ENCODE measurements around the gene ATP5F1D.

- PRO-cap = no peak
These were observed 3.7 kb upstream of the WDR18 start for GRCh38 chr19:980406-980945.

DNA sequence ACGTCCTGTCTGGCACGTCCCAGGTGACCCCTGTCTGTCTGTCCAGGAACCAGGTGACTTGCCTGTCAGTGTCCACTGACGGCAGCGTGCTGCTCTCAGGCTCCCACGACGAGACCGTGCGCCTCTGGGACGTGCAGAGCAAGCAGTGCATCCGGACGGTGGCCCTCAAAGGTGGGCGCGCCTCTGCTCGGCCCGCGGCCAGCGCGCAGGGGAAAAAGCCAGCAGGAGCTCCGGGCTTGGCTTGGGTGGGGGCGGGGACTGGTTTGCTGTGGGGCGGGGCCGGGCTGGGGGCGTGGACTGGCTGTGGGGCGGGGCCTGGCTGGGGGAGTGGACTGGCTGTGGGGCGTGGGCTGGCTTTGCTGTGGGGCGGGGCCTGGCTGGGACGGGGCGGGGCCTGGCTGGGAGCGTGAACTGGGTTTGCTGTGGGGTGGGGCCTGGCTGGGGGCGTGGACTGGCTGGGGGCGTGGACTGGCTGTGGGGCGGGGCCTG is 7.1 kb downstream of the WDR18 start:
- PRO-cap = no peak

- PRO-cap = no peak
These were observed 9.6 kb downstream of the GRIN3B start for GRCh38 chr19:1009443-1010514.

GRCh38 chr19:1016389-1017038 is 4.4 kb downstream of the TMEM259 start:
- PRO-cap = no peak

DNA sequence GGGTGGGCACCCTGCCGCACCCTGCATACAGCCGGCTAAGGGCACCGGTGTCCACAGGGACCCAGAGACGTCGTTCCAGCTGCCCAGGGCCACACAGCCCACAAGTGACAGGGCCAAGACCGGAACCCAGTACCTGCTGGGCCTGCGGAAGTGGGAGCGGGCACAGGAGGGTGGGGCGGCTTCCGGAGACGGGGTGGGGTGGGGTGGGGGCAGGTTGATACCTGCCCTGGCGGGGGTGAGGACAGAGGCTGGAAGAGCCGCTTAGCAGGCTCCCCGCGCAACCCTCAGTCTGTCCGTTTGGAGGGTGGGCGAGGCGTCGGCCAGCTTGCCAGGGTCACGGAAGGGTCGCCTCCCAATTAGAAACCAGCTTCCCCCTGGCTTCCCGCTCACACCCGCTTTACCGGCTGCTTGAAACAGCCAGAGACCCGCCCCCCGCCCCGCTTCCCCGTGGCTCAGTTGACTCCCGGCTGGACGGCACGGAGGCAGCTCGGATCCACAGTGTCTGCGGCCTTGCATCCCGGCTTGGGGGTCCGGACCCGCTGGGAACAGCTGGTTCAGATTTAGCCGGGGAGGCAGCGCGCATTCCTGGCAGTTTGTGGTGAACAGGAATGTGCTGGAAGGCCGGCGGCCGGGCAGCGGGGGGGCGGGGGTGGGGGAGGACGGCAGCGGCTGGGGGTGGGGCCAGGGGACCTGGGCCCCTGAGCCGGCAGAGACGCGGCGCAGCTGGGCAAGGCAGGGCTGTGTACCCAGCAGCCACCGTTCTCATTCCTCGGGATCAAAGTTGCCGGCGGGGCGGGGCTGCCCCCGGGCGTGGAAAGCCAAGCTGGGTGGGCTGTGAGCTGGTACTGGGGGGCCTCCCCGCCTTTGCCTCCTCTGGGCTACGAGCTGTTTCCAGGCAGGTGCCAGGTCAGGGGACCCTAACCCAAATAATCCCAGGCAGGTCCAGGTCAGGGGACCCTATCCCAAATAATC is 1.9 kb downstream of the CNN2 start:
- PRO-cap = bidirectional peak, plus-strand start at position 229 of the sequence, minus-strand start at position 102 of the sequence; bidirectional peak, plus-strand start at position 709 of the sequence, minus-strand start at position 504 of the sequence

GRCh38 chr19:1035153-1035601 is 4.7 kb upstream of the ABCA7 start:
- PRO-cap = no peak

DNA sequence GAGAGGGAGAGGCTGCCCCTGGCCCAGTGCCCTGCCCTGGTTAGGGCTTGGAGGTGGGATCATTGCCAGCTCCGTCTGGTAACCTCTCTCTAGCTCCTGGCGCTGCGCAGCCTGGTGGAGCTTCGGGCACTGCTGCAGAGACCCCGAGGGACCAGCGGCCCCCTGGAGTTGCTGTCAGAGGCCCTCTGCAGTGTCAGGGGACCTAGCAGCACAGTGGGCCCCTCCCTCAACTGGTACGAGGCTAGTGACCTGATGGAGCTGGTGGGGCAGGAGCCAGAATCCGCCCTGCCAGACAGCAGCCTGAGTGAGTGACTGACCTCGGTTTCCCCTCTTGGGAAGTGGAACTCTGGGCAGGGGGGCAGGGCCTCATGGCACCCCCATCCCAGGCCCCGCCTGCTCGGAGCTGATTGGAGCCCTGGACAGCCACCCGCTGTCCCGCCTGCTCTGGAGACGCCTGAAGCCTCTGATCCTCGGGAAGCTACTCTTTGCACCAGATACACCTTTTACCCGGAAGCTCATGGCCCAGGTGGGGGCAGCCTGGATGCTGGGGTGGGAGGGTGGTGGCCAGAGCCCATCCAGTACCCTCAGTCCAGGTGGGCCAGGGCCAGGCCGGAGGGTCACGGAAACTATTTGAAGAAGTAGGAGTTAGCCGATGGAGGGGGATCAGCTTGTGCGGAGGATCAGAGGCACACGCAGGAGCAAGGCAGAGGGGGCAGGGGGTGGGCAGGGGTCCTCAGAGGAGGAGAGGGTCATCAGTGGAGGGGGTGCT is 3.2 kb downstream of the ABCA7 start:
- PRO-cap = unidirectional peak, minus-strand start at position 340 of the sequence

DNA sequence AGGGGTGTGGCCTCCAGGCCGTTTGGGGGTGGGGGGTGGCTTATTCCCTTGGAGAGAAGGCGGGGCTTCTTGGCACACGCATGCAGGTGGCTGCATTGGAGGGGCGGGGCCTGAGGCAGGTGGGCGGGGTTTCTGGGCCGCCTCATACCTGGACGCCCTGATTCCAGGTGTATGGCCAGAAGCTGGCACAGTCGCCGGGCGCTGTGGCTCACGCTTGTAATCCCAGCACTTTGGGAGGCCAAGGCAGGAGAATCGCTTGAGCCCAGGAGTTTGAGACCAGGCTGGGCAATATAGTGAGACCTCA is 7.8 kb downstream of the ABCA7 start:
- PRO-cap = no peak

- PRO-cap = no peak
These were observed 12.4 kb downstream of the ABCA7 start for GRCh38 chr19:1052301-1052707.

- PRO-cap = no peak
These were observed 1.2 kb upstream of the ARHGAP45 start for GRCh38 chr19:1065340-1066584.

DNA sequence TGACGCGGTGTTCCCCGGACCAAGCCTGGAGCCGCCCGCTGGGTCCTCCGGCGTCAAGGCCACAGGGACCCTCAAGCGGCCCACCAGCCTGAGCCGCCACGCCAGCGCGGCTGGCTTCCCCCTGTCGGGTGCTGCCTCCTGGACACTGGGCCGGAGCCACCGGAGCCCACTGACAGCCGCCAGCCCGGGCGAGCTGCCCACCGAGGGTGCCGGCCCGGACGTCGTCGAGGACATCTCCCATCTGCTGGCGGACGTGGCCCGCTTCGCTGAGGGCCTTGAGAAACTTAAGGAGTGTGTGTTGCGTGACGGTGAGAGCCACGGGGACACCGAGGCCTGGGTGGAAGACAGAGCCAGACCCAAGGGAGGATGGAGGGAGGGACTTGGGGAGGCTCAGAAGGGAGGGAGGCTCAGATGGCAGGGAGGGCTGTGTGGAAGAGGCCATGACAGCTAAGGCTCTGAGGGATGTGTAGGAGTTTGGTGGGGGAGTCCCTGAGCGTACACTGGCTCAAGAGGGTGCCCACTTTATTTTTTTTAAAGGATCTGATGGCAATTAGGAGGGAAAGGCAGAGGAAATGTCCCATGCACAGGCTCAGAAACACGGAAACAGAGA is 1.6 kb downstream of the ARHGAP45 start:
- PRO-cap = no peak

DNA sequence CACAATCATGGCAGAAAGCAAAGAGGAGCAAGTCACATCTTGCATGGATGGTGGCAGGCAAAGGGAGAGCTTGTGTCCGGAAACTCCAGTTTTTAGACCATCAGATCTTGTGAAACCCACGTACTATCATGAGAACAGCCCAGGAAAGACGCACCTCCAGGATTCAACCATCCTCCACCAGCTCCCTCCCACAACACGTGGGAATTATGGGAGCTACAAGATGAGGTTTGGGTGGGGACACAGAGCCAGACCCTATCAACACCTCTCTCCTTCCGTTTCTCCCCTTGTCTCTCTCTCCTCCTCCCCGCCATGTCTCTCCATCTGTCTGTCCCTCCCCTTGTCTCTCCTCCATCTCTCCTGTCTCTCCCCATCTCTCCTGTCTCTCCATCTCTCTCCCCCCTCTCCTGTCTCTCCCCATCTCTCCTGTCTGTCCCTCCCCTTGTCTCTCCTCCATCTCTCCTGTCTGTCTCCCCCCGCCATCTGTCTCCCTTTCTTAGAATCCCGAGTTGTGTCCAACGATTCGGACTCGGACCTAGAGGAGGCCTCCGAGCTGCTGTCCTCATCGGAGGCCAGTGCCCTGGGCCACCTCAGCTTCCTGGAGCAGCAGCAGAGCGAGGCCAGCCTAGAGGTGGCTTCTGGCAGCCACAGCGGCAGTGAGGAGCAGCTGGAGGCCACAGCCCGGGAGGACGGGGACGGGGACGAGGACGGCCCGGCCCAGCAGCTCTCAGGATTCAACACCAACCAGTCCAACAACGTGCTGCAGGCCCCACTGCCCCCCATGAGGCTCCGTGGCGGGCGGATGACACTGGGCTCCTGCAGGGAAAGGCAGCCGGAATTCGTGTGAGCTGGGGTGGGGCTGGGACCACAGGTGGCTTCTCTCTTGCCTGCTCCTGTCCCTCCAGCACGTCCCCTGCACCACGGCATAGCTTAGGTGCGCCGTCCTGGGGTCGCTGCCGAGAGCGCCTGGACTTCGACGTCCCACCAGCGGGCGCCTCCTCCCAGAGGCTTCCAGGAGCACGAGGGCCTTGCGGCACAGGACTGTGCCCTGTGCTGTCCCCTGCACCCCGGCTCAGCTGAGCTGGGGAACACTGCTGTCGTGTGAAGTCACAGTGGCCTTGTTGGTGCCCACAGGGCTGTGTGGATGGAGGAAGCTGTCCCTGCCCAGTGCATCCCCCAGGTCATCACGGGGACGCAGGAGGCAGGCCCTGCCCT is 9.6 kb downstream of the POLR2E start:
- PRO-cap = unidirectional peak, minus-strand start at position 726 of the sequence

DNA sequence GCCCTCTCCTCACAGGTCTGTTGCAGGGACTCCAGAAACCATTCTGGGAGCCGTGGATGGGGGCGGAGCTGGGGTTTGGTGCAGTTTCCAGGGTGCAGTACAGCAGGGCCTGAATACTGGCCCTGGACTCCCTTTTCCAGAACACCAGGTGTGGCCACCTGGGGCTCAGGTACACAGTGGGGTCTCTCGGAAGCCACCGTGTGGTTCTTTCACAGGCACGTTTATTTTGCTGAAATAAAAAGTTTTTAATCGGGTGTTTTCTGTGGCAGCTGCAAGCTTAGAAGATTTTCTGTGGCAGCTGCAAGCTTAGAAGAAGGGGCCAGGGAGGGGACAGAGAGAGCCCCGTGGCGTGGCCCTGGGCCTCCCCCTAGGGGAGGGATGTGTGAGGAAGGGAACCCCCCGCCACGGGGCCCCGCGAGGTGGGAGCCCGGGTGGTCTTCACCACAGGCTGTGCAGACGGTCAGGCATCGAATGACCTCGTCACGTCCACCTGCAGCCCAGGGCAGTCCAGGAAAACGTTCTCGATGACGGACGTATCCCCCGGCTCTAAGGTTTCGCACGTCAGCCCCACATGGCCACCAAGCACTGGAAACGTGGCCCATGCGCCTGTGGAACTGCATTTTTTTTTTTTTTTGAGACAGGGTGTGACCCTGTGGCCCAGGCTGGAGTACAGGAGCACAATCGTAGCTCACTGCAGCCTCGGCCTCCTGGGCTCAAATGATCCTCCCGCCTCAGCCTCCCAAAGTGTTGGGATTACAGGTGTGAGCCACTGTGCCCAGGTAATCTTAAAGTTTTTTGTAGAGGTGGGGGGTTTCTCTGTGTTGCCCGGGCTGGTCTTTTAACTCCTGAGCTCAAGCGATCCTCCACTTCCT is 8.6 kb downstream of the POLR2E start:
- PRO-cap = no peak

DNA sequence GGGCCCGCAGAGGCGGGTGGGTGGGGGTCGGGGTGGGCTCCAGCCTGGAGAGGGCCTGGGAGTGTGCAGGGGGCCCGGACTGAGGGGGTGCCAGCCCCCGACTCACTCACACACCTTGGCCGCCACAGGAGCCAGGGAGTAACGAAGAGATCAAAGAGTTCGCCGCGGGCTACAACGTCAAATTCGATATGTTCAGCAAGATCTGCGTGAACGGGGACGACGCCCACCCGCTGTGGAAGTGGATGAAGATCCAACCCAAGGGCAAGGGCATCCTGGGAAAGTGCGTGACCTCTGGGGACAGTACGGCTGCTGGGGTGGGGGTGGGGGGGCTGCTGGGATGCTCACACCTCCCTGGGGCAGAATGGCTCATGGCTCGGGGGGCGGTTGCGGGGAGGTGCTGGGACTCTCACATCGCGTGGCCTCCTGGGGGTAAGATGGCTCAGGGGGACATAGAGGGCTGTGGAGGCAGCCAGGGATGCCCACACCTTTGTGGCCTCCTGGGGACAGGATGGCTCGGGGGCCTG is 1.8 kb downstream of the GPX4 start:
- PRO-cap = no peak

- PRO-cap = no peak
These were observed 5.6 kb downstream of the GPX4 start for GRCh38 chr19:1109077-1110115.

- PRO-cap = no peak
These were observed 6.2 kb downstream of the GPX4 start for GRCh38 chr19:1110116-1110367.

DNA sequence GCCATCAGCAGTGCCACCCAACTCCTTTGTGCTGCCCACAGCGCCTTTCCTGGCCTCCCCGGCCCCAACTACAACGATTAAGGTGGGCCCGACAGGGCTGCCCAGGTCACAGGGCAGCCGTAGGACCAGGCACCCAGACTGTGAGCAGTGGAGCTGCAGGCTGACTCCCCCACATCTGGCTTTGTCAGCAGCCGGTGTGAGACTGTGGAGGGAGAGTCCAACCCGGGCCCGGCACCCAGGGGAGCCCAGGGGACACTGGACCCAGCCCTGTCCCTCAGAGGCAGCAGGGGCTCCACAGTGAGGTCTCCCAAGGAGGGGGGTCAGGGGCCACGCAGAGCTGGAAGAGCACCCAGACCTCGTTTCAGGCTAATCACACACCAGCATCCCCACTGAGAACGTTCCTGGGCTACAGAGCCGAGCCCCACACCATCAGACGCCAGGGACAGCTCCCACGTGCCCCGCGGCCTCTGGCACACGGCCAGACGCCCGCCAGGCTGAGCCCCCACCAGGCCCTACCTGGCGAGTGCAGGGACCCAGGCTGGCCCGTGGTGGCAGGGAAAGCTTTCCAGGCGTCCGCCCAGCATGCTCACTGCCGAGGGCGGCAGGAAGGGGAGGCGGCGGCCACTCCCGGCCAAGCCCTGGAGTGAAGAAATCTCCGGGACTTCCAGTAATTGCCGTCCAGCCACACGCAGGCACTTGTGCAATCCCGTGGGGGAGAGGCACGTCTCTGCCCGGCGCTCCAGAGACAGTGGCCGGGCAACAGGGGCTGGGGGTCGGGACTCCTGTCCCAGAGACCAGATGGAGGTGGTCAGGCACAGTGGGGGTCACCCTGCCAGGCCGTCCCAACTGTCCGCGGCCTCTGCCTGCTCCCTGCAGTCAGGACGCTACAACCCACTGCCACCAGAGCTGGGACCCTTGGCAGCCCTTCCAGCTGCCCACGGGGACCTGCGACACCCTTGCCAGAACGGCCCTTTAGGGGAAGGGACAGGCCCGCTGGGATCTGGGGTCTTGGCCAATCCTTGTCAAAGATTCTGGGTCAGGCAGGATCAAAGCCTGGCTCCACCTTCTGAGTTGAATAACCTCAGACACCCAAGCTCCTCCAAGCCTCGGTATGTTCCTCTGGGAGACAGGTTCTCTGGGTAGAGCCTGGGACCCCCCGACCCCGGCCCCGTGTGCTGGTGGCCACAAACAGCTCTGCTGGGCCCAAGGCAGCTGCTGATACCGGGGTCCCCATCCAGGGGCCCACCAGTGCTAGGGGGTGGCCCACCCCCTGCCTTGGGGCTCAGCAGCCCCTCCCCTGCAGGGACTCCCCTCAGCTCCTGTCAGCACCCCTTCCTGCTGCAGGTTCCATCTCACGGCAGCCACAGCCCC is 19.0 kb downstream of the SBNO2 start:
- PRO-cap = no peak

- PRO-cap = bidirectional peak, plus-strand start at chr19:1241803, minus-strand start at chr19:1241652
These were observed at the start of gene ATP5F1D for GRCh38 chr19:1241305-1242025. TSS of gene ATP5F1D (plus strand) at chr19:1241751.

GRCh38 chr19:1249303-1249725 is 931 bp downstream of the MIDN start:
- PRO-cap = bidirectional peak, plus-strand start at chr19:1249888, minus-strand start at chr19:1249559

GRCh38 chr19:1262358-1263005 is 6.7 kb upstream of the CIRBP start:
- PRO-cap = bidirectional peak, plus-strand start at chr19:1262625, minus-strand start at chr19:1262403